Measurements from ENCODE around the gene MRNIP.

GRCh38 chr5:179839187-179840201, 18.8 kb downstream of the SQSTM1 start:
- PRO-cap = no peak

GRCh38 chr5:179852238-179852573, 6.4 kb downstream of the MRNIP start:
- PRO-cap = no peak

DNA sequence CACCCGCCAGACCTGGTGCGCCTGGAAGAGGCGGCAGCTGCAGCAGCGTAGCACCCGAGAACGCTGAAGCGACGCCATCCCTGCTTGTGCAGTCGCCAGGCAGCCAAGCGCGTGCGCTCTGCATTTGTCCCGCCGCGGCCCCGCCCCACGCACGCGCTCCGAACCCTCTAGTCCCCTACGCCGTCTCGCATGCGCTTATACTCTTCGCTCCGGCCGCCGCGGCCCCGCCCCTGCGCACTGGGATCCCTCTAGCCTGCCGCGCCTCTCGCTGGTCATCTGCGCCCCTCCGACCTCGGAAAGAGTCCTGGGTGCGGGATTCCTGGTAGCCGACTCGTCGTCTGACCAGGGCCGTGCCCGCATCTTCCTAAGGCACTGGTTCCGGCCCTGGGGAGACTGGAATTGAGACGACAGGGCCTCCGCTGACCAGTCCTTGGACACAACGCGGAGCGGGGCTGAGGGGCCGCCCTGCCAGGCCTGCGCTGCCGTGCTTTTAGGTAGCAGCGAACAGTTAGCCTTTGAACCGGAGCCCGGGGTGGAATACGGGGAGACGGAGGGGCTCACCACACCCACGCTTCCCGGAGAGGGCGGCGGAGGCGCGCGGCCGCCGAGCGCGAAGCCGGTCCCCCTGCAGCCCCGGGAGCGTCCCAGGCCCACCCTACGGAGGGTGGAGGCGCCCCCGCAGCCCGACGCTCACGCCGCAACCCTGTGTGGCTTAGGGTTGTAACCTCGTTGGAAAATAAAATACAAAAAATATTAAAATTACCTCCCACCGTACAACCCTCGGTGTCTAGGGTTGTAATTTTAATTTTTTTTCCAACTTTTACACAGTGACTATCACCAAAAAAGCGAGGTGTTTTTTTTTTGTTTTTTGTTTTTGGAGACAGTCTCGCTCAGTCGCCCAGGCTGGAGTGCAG, at the start of gene MRNIP:
MRNIP (minus strand) TSS at position 99 of the 914 bp plus-strand sequence.
- PRO-cap = bidirectional peak, plus-strand start at position 275 of the sequence, minus-strand start at position 88 of the sequence; unidirectional peak, minus-strand start at position 492 of the sequence

GRCh38 chr5:179970229-179970765, 62.6 kb upstream of the TBC1D9B start:
- PRO-cap = no peak

GRCh38 chr5:179974182-179974715, 66.6 kb upstream of the TBC1D9B start:
- PRO-cap = no peak

DNA sequence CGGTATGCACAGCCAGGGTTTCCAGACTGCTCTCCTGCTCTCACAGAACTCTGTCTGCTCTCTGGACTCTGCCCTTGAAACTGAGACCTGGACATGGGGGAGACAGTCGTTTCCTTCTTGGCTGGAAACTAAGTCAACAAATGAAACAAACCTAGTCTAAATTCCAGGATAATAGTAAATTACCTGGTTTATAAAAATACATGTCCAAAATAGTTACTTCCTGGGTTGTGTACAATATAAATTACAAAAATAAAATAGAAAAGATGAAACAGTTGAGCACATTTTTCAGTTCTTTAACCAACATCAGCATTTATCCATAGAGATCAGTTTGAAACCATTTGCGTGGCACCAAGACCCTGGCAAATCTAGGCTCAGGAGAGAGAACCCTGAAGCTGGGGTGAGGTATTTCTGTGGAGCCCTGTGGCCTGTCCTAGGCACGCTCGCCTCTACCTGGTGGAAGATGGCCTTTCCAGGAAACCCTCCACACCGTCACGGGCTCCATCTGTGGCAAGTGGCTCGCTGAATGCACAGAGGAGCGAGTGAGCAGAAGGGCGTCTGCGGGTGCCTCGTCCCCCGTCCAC, 25.0 kb upstream of the RASGEF1C start:
- PRO-cap = no peak

DNA sequence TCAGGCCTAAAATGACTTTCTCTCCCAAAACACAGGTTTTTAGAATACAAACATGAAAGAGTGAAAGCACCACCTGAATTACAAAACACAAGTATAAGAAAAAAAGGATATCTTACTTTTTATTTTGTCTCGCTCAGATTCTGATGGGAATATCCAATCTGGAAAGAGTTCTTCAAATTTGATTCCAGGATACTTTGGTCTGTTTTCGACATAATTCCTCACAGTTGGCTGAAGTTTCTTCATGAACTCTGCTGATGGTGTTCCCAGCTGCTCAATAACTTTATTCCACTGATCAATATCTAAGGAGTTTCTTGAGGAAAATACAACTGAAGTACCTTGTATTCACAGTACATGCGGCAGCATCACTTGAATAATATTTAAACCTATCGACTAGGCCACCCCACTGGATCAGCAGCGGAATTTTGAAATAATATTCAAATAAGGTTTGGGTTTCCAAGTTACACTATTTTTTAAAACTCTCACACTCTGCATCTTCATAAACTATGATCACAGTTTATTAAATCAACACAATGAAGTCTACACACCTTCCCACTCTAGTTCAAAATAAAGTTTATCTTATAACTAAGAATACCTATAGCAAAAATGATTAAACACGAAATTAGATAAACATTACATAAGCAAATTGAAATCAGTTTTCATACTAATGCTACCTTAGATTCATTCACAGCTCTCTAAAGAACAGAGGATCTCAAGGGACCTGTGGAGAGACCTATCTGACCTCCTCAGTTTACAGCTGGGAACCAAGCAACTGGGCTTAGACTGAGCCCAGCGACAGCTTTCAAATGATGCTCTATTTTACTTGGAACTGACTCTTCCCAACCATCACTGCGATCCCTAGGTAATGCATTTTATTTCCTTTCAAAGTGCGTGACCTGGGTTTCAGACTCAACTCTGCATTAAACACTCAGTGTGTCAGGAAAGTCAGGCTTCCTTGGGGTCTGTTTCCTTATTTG, 33.7 kb upstream of the RASGEF1C start:
- PRO-cap = no peak

GRCh38 chr5:180248986-180249478, 40.0 kb upstream of the RASGEF1C start:
- PRO-cap = no peak

DNA sequence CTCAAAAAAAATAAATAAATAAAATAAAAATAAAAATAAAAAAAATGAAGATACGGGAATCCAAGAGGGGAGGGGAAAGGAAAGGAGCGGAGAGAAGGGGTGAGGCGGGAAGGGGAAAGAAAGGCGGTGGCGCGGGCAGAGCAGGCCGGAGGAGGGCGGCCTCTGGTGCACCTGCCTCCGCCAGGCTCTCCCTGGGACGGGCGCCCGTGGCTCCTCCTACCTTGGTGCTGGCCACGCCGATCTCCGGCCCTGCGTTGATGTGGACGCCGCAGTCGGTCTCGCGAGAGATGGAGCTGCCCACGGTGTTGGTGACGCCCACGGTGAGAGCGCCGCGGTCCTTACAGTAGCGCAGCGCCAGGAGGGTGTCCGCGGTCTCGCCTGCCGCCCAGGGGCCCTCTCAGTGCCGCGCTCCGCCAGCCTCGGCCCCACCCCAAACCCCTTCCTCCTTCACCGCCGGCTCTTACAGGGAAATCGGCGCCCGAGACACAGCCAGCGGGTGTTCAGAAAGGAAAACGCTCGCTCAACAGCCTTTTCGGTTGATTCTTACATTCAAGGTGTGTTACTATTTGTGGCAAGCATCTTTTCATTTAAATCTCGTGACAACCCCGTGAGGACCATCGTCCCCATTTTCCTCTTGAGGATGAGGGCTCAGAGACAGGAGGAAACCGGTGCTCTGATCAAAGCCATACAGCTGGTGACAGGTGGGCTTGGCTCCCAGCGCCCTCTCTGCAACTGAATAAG, 21.9 kb upstream of the MAPK9 start:
- PRO-cap = bidirectional peak, plus-strand start at position 341 of the sequence, minus-strand start at position 215 of the sequence

DNA sequence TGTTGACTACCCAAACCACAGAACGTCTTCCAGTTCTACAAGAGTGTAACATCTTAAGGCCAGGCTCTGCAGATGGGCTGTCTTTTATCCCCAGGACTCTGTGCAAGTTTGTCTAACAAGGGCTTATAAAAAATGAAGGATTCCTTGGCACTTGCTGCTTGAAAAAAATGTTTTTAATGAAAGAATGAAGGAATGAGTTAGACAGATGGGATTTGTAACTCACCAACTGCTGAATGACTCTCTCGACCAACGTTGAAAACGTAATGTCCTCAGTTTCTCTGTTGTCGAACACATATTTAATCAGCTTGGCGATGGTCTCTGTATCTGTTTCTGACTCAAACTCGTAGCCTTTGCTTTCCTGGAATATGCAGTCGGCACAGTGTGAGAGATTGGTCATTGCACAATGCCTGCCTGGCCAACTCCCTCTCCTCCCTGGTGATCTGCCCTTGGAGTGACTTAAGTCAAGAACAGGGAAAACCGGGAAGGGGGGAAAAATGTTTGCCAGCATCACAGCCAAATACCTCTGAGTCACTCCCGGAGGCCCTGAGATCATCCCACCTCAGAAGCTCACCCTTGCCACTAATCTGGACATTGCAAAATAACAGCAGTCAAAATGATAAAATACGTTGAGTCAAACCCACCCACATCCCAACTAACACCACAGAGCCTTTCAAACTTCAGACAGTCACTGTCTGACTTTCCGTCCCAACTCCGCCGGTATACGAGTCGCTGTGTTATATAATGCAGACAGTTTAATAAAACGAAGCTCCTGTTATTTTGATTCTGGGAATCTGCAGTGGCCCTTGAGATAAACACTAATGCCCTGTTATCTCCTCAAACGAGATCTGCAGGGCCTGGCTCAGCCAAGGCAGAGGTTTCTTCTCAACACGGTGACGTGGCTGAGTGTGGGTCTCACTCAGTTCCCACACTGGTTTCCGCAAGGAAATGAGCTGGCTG, 22.4 kb downstream of the GFPT2 start:
- PRO-cap = no peak

DNA sequence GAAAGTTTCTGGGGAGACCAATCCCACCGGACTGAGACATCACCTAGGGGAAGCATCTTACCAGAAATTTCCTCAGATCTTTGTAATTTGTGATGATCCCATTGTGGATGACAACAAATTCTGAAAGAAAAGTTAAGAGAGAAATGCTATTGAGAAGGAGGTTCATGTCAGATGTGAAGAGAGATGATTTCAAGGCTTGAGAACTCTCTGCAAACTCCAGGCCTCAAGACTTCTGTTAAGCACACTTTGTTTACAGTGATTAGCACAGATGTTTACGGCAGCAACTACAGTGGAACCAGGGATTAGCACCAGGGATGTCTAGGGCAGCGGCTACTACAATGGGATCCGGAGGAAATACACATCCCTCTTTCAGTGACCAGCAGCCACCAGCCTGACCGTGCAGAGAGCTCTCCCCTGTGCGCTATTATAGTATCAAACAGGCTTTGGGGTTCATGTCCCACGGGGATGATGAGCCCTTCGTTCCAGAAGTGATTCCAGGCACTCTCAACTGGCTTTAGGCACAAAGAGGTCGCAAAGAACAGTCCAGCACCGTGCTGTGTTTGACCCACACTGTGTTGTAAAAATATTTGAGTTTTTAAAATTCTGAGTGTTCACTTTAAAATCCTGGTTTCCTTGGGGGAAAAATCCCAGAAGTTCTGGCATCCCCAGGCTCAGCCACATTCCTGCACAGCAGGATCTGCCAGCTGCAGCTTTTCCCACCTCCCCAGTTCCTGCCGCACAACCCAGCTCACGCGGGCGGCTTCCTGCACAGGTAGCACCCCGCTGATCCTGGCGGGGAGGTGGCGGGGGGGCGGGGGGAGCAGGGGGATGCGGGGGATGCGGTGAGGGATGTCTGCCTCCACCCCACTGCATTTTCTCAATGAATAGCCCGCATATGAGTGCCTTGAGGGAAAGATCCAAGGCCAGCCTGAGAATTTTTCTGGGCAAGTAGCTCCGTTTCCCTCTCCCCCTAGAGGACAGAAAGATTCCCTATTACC, 21.4 kb downstream of the GFPT2 start:
- PRO-cap = bidirectional peak, plus-strand start at position 372 of the sequence, minus-strand start at position 337 of the sequence

- PRO-cap = no peak
These were observed 52.7 kb upstream of the CNOT6 start for GRCh38 chr5:180441401-180441924.

DNA sequence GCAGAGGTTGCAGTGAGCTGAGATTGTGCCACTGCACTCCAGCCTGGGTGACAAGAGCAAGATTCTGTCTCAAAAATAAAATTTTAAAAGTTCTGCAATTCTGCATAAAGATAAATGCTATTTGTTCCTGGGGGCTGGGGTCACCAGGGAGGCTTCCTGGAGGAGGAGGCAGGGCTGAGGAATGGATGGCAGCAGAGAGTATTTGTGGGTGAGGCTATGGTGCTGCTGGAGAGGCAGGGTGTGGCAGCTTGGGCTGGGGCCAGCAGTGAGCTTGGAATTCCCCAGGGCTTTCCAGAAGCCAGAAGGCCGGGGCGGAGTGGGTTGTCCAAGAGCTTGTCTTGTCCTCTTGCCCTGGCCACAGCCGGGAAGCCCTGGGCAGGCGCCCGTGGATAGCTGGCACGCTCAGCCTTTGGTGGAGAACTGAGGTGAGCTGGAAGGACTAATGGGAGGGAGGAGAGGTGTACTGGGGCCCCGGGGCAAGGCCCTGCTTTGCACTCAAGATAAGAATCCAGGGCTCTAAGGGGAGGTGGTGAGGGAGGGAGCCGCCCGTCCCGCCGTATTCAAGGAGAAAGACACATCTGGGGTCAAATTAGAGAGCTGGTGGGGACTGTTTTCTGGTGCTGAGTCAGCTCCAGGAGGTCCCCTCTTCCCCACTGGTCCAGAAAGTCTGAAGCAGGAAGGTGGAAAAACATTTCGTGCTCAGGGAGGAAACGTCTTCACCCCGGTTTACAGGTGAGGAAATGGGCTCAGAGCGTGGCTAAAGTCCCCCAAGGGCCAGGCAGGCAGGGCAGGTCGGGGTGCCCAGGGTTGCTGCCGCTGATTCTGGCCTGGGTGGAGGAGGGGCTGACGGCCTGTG, 27.0 kb upstream of the CNOT6 start:
- PRO-cap = no peak

DNA sequence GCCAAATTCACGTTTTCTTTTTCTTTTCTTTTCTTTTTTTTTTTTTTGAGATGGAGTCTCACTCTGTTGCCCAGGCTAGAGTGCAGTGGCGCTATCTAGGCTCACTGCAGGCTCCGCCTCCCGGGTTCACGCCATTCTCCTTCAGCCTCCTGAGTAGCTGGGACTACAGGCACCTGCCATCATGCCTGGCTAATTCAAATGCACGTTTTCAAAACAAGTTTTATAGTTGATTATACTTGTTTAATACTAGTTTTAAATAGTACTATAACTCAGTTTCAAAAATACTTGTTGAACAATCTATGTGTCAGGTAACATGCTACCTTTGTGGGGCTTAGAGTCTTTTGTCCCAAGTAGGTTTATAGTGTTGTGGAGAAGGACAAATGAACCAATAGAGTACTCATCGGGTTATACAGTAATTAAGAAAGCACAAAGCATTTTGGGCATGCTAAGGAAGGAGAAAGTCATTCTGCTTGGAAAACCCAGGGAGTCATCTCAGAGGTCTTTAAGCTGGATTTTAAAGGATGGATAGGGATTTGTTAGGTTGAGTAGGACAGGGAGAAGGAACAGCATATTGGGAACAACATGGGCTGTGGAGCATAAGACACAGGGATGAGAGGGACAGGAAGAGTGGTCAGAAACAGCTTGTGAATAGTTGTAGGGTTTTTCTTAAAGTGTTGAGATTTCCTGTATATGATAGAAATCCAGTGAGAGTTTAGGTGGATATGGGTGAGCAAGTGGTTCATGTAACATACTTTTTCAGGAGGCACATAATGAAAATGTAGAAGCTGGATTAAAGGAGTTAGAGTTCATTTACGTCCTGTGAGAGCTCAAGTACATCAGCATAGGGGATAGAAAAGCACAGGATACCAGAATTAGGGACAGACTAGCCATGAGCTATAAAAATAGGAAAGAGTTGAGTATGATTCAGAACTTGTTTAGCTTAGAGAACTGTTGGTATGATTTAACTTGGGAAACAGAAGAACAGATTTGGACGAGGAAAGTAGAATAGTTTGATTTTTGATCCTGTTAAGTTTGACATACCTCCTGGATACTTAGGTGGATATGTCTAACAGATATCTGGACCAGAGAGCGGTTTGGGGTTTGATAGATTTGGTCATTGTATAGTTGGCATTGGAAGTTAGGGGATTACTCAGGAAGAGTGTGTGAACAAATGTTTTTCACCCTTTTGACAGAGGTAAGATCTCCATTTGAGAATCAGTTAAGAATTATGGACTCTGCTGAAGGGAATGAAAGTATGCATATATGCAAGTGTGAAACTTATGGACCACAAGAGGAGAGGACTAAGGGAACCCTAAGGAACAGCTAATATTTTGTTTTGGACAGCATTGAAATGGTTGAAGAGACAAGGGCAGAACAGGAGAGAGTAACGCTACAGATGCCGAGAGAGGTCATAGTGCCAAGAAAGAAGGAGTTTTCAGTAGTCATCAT, 6.8 kb downstream of the CNOT6 start:
- PRO-cap = no peak

GRCh38 chr5:180595432-180596189, 4.3 kb upstream of the SCGB3A1 start:
- PRO-cap = no peak

DNA sequence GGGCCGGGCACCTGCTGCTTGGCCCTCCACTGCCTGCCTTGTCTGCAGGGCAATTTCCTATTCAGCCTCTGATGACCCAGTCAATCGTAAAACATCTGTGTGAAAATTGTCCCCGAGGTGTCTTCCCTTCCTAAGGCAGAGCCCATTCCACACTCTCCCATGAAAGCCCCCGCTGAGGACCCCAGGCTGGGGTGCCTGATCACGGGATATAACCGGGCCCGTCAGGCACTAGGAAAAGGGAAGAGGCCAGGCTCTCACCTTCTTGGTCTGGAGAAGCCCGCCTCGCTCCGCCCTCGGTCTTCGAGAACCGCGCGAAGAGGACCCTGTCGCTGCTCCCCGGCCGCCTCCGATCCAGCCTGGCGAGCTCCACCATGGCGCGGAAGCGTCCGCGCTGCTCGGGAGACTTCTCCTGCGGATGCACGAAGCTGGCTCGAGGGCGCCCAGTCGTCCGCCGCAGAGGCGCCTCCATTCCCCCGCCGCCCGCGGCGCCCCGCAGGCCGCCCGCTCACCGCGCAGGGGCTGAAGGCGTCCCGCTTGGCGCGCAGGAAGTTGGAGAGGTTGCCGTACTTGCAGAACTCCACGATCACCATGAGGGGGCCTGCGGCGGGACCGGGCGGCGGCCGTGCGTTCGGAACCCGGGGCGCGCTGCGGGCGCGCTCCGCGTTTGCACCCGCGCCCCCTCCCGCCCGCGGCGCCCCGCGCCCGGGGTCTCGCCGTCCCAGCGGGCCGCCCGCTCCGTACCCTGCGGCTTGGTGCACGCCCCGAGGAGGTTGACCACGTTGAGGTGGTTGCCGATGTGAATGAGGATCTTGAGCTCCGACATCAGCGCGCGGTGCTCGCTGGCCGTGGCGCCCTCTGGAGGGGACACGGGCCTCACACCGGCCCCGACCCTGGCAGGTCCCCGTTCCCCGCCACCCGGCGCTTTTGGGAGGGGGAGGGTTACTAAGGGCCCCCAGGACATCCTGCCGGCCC, 27.5 kb upstream of the SCGB3A1 start:
- PRO-cap = no peak

GRCh38 chr5:180689391-180689734, 40.0 kb upstream of the FLT4 start:
- PRO-cap = no peak

GRCh38 chr5:180788176-180788392, 14.5 kb downstream of the MGAT1 start:
- PRO-cap = unidirectional peak, minus-strand start at chr5:180788282

- PRO-cap = unidirectional peak, minus-strand start at chr5:180805317
These were observed 2.6 kb upstream of the MGAT1 start for GRCh38 chr5:180805148-180805643.

DNA sequence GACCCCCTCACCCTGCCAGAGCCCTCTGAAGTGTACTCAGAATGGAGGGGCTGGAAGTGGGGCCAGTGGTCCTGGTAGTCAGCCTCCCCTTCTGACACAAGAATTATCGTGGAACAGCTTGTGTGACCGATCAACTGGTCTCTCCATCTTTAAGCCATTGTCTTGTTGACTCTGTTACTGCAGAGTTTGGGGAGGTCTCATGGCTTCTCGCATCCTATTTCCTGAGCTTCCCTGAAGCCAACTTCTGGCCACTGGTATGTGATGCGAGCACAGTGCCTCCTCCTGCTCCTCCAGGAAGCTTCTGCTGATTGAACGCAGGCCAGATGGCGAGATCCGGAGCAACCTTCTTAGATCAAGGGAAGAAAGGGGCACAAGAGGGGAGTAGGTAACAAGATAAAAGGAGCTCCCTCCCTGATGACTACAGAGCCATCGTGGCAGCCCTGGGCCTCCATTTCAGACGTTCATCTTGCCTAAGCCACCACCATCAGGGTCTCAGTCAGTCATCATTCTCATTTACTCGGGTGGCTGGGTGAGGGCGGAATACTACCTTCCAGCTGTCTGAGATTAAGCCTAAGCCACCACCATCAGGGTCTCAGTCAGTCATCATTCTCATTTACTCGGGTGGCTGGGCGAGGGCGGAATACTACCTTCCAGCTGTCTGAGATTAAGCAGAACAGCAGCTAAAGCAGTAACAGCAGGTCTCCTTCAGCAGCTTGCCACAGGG, 27.6 kb upstream of the MGAT1 start:
- PRO-cap = bidirectional peak, plus-strand start at position 350 of the sequence, minus-strand start at position 159 of the sequence